Tongue (tissue), 2 donors: ENCODE data around the gene PVALEF.

- RAMPAGE, long total RNA, result no peak
Measured at GRCh38 chr17:80257252-80257848, 3.3 kb upstream of the RNF213 start.

DNA sequence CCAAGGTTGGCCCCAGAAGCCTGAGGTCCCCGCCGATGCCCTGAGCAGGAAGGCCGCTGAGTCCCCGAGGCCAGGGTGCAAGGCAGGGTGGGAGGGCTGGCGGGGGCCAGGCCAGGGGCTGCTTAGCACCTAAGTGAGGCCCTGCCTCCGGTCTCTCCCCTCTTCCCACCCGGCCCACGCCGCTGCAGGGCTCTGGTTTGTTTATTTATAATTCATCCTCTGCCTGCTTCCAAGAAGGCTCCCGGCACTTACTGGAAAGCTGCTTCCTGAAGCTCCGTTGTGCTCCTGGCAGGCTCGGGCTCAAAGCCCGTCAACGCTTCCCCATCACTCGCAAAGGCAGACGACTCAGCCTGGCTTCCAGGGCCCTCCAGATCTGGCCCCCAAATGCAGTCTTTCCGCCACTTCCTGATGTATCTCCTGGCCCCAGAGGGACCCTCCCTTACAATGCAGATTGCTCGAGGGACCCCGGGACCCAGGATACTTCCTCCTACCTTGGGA is 26.1 kb downstream of the NPTX1 start:
- RAMPAGE, long total RNA, result no peak

DNA sequence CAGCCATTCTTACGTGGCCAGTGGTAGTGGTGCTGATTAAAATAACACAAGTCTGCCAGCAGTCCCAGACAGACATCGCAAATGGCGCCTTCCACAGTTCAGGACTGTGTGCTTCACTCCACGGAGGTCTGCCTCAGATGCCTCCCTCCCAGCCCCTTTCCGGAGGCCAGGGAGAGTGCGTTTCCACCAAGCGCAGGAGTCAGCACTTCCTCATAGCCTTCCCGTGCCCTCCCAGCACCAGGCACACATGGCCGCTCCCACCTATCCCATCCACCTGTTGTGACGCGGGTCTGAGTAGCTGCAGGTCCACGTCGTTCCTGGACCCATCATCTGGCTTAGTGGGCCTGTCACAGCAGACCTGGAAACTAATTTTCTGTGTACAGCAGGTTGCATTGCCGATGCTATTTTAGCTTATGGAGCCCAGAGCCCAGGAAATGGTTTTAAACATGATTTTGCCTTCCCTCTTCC is 205.7 kb downstream of the RPTOR start:
- RAMPAGE, long total RNA, result no peak

- RAMPAGE, long total RNA, result no peak
Measured at GRCh38 chr17:80785310-80785861, 206.3 kb upstream of the CHMP6 start.

DNA sequence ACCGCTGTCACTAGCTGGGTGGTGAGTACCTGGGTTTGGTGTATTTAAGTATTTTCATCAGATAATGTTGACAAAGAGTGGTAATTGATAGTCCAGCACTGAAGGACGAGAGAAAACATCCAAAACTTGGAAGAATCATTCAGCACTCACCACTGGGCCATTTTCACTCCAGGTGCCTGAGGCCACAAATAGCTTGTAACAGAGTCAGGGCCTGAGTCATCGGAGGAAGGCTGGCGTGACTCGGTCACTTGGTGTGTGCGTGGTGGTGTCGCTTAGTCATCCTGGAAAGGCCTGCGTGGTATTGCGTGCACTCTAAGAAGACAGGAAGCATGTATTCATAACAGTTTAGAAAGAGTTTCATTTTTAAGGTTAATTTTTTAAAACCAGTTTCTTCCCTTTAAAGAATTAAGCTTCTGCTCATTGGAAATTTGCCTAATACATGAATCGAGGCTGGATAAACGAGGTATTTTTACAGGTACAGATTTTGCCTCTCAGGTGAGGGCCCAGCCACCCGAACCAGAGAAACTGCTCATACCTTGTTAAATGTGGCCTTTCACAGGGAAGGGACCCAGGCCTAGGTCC is 135.1 kb upstream of the CHMP6 start:
- RAMPAGE, long total RNA, result no peak

DNA sequence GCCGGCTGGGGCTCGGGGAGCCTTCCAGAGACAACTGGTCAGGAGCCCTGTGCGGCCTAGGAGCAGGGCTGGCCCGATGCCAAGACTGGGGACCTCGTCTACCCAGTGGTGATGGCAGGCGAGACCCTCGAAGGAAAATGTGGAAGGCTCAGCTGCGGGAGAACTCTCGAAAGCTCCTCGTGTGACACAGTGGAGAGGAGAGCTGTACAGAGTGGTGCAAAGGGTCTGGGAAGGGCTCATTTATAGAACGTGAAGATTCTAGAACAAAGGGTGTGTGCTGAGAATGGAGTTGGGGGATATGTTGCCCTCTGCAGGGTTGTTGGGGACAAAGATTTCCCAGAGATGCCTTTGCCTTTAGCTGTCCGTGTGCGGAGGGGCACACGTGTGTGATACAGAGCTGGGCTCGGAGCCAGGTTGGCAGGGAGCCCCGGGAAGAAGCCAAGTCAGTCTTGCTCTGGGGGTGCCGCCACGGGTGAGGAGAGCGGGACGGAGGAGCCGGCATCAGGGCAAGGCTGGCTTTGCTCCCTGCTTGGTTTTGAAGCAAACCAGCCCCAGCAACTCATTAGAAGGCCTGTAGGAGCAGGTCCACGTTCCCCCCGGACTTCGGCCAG is 132.4 kb upstream of the CHMP6 start:
- RAMPAGE, long total RNA, result no peak

GRCh38 chr17:80870196-80870883 is 121.3 kb upstream of the CHMP6 start:
- RAMPAGE, long total RNA, result no peak

GRCh38 chr17:80884188-80884432 is 107.5 kb upstream of the CHMP6 start:
- RAMPAGE, long total RNA, result no peak

- RAMPAGE, long total RNA, result no peak
Measured at GRCh38 chr17:80892060-80892540, 99.5 kb upstream of the CHMP6 start.

GRCh38 chr17:80911667-80912181 is 79.9 kb upstream of the CHMP6 start:
- RAMPAGE, long total RNA, result no peak

GRCh38 chr17:80938351-80939145 is 53.1 kb upstream of the CHMP6 start:
- RAMPAGE, long total RNA, result no peak

DNA sequence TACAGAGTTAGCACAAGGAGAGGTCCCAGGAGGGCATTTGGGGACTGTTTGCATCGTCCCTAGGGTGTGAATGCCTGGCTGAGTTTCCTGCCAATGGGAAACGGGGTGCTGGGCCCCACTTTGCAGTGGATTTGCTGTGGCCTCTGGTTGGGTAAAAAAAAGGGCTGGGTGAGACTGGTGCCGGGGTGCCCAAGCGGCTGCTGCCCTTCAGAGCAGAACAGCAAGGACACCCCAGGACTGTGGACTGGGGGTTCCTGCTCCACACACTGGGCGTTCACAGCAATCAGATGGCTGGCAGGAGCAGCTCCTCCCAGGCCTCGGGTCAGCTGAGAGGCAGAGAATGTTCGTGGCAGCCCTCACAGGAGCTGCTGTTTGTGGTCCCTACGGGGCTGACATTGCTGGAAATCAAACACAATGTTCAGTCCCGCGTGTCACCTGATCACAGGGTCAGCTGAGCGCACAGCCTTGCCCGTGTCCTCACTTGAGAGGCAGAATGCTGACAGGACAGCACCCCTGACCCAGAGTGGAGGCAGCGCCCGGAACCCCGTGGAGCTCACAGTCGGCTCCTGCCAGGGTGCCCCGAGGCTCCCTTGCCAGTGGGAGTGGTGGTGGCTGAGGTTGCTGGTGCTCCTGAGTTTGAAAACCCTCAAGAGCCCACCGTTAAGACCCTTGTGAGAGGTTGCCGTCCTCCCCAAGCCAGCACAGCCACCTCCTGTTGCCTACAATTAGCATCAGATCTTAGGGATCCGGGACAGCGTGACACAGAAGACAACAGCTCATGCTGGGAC is 3.8 kb upstream of the CHMP6 start:
- RAMPAGE, long total RNA, result no peak

GRCh38 chr17:80992826-80993265 is 1.2 kb downstream of the CHMP6 start:
- RAMPAGE, long total RNA, result no peak

DNA sequence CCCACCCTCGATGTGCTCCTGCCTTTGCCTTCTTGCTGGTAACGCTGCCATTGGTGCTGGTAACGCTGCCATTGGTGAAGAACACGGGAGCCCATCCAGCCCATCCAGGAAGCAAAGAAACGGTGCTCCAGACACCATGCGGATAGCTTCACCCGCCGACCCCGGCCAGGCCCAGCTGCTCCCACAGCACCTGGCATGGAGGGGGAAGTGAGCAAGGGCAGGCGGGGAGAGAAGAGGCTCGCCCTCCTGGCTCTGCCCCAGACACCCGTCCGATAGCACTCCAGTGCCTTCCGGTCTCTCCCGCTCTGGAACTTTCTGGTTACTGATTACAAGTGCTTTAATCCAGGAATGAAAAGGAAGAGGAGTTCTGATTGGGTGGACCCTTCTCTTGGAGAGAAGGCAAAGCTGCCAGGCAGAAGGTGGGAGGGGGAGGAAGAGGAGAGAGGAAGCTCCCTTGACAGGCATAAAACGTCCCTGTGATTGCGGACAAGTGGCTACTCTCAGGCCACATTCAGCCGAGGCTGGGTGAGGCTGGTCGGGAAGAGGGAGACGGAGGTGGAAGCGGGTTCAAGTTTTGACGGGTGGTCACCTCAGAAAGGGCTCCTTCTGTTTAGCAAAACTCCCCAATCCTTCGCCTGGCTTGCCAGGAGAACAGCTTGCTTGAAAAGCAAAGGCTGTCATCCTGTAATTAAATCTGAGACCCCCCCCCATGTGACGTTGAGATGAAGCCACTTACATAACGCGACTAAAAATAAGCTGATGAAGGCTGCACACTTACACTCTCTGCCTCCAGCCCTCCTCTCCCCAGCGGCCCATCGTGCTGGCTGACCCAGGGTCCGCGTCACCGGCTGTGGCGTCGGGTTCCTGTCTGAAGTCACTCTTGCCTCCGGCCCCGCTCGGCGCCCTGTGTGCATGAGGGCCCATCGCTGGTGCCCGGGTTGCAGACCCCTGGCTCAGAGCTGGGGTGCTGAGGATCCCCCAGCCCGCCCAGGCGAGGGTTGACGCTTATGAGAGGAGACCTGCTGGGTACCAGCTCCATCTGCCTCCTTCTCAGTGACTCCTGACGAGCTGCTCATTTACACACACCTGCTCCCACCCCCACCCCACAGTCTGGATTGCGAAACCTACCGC is 3.6 kb upstream of the BAIAP2 start:
- RAMPAGE, long total RNA, result no peak

GRCh38 chr17:81056937-81058029 is 22.3 kb downstream of the BAIAP2 start:
- RAMPAGE, long total RNA, result no peak

DNA sequence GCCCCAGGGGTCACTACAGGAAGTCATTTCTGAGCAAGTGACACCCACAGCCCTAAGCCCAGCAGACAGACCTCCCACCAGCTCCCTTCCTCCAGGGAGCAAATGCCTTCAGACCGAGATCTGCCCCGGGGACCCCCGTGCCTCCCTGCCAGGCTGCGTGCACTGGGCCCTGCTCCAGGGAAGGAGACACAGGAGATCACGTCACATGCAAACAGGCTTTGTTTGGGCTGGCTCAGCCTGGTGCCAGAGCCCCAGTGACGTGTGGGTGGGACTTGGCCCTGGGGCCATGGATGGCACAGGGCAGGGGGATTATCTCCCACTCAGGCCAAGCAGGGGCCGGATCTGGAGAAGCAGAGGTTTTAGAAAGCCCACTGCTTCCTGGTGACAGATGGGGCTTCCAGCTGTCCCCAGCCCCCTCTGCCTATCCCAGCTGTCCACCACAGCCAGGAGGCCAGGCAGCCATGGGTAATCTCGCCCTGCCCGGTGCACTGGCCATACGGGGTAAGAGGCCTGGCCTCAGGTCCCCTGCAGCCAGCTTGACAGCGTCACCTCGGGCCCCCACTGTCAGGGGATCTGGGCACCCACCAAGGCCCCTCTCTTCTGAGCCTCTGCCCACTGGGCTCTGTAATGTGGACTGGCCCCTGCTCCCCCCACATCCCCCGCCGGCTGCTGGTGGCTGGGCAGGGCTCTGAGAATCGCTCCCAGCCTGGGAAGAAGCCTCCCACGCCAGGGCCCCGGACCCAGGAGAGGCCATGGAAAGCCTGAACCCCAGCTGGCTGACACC is at the start of gene PVALEF:
Gene PVALEF (plus strand): TSS at position 693 of the 784 bp plus-strand sequence.
- RAMPAGE, long total RNA, result no peak

GRCh38 chr17:81270749-81271246 is 24.3 kb downstream of the SLC38A10 start:
- RAMPAGE, long total RNA, result no peak

- RAMPAGE, long total RNA, result no peak
Measured at GRCh38 chr17:81272475-81273195, 22.5 kb downstream of the SLC38A10 start.

- RAMPAGE, long total RNA, result no peak
Measured at GRCh38 chr17:81293179-81293437, 2.0 kb downstream of the SLC38A10 start.

- RAMPAGE, long total RNA, result no peak
Measured at GRCh38 chr17:81299195-81299815, 4.2 kb upstream of the SLC38A10 start.